ENCODE measurements around a stretch of chr6.

DNA sequence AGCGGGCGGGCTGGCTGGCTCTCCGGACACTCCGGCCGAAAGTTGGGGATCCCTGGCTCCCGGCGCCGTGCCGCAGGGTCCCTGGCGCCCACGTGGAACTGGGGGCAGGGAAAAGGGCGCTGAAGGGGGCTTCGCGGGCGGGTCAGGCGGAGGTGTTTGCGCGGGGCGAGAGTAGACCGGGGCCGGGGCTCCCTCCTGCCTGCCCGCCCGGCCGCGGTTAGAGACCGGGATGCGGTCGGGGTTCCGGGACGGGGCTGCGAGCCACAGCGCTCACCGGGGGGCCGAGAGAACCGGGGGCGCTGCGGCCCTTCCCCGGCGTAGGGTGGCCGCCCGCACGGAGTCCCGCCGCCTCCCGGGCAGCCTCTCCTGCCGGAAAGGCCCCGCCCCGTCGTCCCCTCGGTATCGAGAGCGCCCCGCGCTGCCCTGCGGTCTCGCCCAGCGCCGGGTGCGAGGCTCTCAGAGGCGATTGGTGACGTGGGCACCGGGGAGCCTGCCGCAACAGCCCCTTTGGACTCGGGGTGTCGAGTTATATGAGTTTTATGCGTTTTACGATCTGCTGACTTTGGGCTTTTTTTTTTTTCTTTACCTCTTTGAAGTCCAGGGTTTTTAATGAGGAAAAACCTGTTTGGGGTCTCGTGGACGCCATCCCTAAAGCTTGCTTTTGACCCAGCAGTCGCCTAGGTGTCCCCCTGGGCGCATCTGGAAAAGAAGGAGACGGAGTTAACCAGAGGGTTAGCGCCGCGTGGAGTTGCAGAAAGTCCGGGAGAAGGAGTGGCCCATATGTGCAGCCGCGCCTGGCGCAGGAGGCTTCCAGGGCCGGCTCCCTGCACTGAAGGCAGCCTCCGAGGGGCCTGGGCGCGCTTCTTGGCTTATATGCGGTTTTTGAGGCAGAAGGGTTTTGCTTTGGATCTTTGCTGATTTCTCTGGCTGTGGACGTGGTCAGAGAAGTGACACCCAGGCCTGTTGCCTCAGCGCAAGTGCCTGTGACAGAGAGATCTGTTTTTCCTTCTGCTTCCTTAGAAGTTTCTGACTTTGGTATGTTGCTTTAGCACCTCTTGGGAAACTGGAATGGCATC is 695 bp downstream of the TMEM181 start:
- PRO-cap, 2 experiments = no peak in any of the 2 experiments

- PRO-cap, 2 experiments = no peak in any of the 2 experiments
These were observed 9.8 kb downstream of the DYNLT1 start for GRCh38 chr6:158634630-158635318.

DNA sequence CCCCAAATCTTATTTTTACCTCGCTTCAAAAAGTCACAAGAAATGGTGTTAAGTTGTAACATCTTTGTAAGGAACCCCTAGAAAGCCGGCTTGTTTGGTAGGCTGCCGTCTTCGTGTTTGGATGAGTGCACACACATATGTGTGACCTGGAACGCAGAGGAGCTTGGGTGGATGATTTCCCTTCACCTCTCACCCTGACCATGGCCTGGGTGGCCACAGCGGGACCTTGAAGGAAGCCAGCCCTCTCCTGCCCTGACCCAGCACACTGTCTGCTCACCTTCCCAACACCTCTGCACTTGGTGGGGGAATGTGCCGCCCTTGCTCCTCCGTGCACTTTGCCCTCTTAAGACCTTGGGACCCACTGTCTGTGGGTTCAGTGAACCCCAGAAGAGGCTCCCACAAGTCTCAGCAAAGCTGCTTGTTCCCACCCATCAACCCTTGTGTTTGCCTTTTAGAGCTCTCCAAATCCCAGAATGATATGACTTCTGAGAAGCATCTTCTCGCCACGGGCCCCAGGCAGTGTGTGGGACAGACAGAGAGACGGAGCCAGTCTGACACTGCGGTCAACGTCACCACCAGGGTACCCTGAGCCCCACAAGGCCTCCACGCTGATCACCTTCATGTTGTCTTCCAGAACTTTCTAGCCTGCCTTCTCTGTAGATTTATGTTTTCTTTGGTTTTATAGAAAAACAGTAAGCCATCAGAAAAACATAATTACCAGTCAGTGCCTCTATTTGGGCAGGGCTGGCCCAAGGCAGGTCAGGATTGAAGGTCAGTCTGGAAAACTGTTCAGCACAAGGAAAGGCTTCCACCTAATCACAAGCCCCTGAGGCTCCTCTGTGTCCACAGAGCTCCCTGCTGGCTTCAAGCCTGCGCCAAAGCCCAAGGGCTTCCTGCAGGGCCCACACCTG is 68.0 kb downstream of the SYTL3 start:
- PRO-cap, 2 experiments = no peak in any of the 2 experiments

GRCh38 chr6:158720273-158721157 is 70.7 kb downstream of the SYTL3 start:
- PRO-cap, 2 experiments = no peak in any of the 2 experiments

GRCh38 chr6:158734806-158735123 is 84.4 kb downstream of the EZR start:
- PRO-cap, 2 experiments = no peak in any of the 2 experiments

GRCh38 chr6:158774038-158774463 is 45.1 kb downstream of the EZR start:
- PRO-cap, 2 experiments = no peak in any of the 2 experiments

DNA sequence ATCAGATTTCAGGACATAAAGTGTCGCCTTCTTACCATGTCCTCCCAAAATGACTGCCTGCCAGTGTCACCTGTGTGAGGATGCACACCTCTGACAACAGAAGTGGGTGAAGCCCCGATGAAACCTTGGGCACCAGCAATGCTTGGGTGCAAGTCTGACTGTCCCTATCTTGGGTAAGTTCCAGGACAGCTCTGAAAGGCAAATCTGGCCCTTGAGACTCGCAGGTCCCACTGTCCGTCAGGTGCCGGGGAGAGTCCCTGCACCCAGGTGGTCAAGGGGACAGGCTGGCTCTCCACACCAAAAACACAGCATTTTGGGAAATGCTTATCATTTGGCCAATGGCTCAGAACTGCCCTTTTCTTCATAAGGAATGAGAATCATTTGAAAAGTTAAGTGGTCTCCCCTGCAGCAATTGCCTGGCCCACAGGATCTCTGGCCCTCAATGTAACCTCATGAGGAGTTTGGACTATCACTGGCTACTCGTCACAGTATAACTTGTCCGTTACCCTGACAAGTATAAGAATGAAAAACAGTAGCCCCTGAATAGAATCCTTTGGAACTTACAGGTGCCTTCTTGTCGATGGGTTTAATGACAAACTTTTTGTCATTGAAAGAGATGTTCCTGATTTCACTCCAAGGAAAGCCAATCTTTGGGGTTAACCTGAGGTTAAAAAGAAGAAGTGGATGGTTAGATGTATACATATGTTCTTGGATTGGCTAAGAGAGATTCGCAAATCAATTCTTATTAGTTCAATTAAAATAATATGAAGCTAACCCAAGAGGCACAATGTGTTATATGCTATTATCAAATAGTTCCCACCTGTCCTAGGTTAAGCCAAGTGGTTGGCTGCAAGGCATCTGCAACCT is 43.1 kb downstream of the EZR start:
- PRO-cap, 2 experiments = no peak in any of the 2 experiments

DNA sequence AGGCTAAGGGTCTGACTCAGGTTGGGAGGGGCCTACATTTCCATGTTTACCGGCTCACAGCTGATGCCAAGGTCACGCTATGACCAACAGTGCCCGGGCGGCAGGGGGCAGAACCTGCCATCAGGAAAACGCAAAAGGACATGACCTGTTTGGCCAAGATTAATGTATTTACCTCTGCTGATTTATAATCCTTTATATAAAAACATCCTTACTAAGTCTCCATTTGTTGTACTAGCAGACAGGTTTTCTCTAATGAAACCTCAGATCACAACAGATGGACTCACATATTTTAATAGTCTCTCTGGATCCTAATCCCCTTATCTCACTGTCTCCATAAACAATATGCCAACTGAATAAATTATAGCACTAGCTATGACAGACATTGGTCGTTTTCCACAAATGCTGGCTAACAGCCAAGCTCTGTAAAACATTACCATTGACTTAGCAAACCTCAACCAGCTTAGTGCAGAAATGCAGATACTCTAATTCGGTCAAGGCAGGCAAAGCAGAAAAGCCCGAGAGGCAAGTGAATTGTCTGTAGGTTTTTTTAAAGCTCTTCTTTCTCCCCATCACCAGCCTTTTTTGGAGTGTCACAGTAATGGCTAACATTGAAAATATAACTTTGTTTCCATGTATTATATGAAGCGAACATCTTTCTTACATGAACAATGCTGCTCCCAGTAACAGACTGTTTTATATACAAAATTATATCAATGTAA is 19.7 kb downstream of the EZR start:
- PRO-cap, 2 experiments = no peak in any of the 2 experiments

- PRO-cap, 2 experiments = no peak in any of the 2 experiments
These were observed 15.3 kb downstream of the EZR start for GRCh38 chr6:158803628-158804511.

- PRO-cap, 2 experiments = peak in 1 of 2 experiments; most common plus-strand start chr6:158817365 (in 1)
These were observed 2.0 kb downstream of the EZR start for GRCh38 chr6:158816929-158817889.

- PRO-cap, 2 experiments = no peak in any of the 2 experiments
These were observed 49.4 kb upstream of the EZR start for GRCh38 chr6:158868628-158868971.

DNA sequence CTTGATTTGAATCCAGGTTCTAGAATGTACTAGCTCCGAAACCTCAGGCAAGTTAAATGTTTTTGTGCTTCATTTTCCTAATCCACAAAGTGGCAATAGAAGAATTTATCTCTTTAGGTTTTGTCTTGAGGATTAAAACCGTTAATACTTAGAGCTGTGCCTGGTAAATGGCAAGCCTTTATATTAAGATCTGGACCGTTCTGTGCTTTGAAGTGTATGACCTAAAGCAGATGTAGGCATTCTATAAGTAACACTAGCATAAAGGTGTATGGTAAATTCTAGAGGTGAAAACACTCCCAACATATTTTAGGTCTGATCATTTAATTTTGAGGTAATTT is 596 bp upstream of the RSPH3 start:
- PRO-cap, 2 experiments = no peak in any of the 2 experiments

DNA sequence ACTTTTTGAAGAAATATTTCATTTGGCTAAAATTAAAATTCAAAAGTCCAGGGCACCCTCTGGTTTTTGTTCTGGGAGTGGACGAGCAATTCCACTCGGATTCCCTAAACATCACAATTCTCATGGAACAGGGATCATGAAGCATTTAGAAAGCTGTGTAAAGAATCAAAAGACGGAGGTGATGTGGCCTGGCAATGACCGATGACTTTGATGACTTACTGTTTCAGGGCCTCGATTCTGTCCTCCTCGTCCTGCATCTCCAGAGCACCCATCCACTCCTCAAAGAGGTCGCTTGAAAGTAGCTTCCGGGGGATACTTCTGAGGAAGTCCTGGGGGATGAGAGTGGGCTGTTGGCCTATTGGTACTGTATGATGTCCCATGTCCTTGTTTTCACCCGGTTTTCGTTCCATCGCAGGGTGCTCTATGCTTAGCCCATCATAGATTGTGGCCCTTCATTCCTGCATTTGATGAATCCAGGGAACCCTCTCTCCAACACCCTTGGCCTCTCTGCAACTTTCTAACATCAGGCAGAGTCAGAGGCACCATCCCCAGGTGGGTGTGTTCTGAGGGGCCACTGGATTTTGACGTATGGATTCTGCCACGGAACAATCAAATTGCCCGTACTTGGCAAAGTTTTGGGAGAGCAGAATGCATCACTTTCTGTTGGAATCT is 4.2 kb downstream of the TAGAP start:
- PRO-cap, 2 experiments = no peak in any of the 2 experiments

GRCh38 chr6:159117497-159117999 is 51.7 kb upstream of the FNDC1 start:
- PRO-cap, 2 experiments = no peak in any of the 2 experiments

- PRO-cap, 2 experiments = no peak in any of the 2 experiments
These were observed 2.8 kb downstream of the SOD2 start for GRCh38 chr6:159690059-159690807.

GRCh38 chr6:159723416-159723885 is 3.9 kb upstream of the WTAP start:
- PRO-cap, 2 experiments = no peak in any of the 2 experiments

GRCh38 chr6:159778310-159779410 is 10.7 kb downstream of the TCP1 start:
- PRO-cap, 2 experiments = no peak in any of the 2 experiments

- PRO-cap, 2 experiments = peak in 2 of 2 experiments; most common plus-strand start chr6:159982060 (in 1); most common minus-strand start chr6:159982001 (in 2)
These were observed 12.8 kb downstream of the IGF2R start for GRCh38 chr6:159981192-159982478.

- PRO-cap, 2 experiments = no peak in any of the 2 experiments
These were observed 55.3 kb downstream of the IGF2R start for GRCh38 chr6:160023749-160025091.

DNA sequence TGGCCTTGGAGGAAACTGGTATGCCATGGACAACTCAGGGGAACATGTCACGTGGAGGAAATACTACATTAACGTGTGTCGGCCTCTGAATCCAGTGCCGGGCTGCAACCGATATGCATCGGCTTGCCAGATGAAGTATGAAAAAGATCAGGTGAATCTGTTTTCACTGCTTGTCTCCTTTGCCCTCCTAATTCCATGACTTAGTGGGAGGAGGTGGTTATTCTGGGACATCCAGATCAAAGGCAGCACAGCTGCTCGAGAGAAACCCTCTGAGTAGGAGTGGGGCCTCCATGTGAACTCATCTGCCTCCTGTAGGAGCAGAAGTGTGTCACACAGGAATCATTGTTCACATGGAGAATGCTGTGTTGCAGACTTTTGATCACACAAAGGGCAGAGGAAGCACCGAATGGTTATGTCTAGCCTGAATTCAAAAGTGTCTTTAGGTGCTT is 73.2 kb upstream of the SLC22A1 start:
- PRO-cap, 2 experiments = no peak in any of the 2 experiments

All from heart right ventricle (tissue), 2 donors.